Left cardiac atrium (tissue), 1 donor: ENCODE measurements around a stretch of chr2.

- PRO-cap = no peak
Measured at GRCh38 chr2:241091089-241091808, 10.8 kb downstream of the MTERF4 start.

DNA sequence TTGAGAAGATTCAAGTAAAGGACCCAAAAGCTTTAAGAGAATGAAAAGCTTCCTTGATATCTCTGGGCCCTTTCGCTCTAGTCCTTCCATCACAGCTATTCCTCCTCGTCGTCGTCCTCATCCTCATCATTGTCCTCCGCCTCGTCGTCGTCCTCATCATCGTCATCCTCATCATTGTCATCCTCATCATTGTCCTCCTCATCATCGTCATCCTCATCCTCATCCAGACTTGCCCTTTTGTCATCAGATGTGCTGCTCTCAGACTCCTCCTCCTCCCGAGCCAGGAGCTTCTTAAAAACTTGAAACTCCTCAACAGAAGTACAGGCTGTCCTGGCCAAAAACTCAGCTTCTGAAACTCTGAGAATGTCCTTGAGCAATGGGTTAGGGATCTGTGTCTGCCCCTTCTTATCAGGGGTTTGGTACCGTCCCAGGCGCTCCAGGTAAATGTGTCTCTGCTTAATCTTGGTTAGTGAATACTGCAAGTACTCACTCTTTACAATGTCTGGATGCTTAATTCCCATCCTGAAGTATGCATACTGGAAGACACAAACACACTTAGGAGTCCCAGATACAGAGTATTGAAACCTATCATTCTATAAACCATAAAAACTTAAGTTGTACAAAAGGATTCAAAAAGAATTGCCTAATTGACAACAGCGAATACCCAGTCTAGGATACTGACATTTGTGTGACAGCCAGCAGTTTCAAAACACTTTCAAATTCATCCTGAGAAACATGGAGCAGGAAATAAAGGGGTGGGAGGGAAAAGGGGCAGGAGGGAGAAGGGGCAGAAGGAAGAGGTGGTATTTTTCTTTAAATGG lies 6.0 kb downstream of the MTERF4 start:
- PRO-cap = no peak

DNA sequence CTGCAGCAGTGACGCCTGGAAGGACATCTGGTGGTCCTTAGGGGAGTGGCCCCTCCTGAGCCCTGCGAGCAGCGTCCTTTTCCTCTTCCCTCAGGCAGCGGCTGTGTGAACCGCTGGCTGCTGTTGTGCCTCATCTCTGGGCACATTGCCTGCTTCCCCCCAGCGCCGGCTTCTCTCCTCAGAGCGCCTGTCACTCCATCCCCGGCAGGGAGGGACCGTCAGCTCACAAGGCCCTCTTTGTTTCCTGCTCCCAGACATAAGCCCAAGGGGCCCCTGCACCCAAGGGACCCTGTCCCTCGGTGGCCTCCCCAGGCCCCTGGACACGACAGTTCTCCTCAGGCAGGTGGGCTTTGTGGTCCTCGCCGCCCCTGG lies 35.7 kb downstream of the ANO7 start:
- PRO-cap = no peak

GRCh38 chr2:241271621-241272271 lies 43.7 kb downstream of the HDLBP start:
- PRO-cap = bidirectional peak, plus-strand start at chr2:241271990, minus-strand start at chr2:241271965

GRCh38 chr2:241331625-241331900 lies 15.8 kb downstream of the SEPTIN2 start:
- PRO-cap = no peak

DNA sequence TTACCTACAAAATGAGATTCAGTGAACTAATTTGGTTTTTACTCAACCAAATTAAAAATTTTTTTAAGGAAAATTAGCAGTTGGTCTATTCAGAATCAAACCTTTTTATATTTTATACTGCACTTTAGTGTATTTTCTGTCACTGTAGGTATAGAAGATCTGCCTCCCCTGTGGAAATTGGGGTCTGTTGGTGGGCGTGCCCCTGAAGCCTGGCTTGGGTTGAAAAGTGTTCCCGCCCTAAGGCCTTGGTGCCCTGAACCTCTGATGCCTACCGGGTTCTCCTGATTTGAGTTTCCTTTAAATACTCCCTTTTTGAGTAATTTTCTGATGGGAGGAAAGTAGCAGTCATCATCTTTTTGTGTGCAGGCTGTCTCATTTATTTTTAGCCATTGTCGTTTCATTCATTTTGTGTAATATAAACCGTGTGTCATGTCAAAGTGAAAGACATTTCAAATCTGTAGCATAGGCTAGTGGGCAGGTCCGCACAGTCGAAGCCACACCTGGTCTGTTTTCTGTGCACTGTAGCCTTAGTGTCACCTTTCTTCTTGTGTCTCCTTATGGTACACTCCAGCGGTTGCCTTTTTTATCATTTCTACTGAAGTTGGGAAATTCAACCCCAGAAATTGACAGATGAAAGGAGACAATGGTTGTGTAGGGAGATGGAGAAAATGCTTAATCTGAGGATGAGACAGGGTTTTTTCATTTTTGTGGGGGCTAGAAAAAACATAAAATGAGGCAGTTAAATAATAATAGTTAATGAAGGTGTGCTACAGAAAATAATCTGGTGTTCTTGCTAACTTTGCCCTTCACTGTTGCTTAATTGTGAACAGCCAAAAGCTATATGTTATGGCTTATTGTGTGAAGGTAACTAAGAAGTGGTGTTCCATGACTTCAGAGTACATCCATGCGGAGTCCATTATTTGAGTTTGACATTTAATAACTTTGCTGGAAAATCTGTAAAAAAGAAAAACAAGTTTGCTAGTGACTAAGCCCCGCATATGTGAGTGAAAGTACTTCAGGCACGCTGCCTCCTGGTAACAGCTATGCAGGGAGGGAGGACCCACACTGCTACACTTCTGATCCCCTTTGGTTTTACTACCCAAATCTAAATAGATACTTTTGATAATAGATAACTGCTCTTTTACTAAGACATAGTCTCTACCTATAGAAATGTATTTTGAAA lies 2.9 kb upstream of the FARP2 start:
- PRO-cap = no peak

DNA sequence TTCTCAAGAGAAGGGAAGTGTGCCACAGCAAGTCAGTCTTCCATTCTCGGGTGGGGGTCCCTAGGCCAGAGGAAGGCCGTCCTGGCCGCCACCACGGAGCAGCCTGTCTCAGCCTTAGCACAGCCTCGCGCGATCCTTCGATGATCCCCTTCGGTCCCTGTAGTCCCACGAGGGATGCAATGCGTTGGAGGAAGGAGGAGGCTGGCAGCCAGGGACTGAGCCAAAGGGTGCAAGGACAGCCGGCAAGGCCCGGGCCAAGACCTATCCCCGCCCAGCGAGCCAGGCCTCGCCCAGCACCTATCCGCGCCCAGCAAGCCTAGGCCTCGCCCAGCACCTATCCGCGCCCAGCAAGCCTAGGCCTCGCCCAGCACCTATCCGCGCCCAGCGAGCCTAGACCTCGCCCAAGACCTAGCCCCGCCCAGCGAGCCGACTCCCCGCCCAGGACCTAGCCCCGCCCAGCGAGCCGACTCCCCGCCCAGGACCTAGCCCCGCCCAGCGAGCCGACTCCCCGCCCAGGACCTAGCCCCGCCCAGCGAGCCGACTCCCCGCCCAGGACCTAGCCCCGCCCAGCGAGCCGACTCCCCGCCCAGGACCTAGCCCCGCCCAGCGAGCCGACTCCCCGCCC lies 787 bp upstream of the FARP2 start:
- PRO-cap = unidirectional peak, minus-strand start at position 410 of the sequence

- PRO-cap = no peak
Measured at GRCh38 chr2:241399729-241400821, 44.0 kb downstream of the FARP2 start.

DNA sequence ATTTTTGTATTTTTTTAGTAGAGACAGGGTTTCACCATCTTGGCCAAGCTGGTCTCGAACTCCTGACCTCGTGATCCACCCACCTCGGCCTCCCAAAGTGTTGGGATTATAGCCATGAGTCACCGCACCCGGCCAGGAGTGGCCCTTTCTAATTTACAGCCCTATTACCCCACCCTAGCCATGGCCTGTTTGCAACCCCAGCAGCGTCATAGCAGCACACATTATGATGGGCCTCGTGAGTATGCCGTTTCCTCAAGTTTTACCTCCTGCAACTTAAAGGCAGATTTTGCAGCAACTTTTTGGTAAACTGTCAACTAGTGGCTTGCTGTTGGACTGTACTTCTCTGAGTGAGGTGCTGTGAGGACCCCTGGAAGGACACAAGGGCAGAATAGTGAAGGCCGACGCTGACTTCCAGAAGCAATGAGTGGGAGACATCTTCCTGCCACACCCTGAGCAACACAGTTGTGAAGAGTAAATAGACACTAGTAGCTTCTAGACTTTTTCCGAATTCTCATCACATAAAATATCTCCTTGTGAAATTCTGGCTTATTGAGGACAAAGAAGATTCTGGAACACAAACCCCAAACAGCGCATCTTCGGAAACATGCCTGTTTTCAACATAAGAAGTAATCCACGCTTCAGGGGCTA lies 54.3 kb downstream of the STK25 start:
- PRO-cap = no peak

GRCh38 chr2:241552676-241553052 lies 5.9 kb upstream of the BOK start:
- PRO-cap = no peak

DNA sequence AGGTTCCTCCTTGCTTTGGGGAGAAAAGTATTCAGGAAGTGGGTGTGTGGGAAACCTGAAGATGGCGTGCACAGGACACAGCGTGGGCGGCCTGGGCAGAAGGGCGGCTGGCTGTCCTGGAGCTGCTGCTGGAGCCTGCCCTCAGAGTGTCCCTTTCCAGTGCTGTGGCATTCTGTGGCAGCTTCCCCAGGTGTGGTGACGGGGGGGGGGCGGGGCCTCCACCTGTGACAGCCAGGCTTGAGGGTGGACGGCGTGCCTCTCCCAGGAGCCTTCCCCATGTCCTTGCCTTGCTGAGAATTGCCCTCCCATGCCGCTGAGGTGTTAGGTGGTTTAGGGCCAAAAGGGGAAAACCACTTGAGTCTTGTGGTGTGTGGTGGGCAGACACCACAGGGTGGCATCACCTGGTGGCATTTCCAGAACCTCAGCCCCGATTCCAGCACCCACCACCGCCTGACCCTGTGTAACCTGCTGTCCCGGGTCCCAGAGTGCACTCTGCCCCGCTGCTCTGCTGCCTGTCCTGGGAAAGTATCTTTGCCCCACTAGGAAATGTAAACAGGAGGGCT lies 13.7 kb downstream of the DTYMK start:
- PRO-cap = no peak

GRCh38 chr2:241767842-241769005 lies 8.4 kb upstream of the GAL3ST2 start:
- PRO-cap = no peak

DNA sequence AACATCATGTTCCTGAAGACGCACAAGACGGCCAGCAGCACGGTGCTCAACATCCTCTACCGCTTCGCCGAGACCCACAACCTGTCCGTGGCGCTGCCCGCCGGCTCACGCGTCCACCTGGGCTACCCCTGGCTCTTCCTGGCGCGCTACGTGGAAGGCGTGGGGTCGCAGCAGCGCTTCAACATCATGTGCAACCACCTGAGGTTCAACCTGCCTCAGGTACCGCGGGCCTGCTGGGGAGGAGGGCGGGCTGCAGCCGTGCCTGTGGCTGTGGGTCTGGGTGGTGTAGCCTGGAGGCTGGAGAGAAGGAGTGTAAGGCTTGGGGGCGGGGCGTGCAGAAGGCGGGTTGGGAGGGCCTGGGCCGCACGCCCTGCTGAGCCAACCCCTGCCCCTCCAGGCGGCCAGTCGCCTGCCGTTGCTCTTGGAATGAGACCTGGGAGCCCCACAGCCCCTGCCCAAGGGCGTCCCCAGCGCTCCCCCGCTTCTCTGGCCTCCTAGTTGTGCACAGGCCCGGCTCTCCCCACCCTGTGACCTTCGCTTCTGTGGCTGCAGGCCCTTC lies 7.1 kb upstream of the NEU4 start:
- PRO-cap = no peak

DNA sequence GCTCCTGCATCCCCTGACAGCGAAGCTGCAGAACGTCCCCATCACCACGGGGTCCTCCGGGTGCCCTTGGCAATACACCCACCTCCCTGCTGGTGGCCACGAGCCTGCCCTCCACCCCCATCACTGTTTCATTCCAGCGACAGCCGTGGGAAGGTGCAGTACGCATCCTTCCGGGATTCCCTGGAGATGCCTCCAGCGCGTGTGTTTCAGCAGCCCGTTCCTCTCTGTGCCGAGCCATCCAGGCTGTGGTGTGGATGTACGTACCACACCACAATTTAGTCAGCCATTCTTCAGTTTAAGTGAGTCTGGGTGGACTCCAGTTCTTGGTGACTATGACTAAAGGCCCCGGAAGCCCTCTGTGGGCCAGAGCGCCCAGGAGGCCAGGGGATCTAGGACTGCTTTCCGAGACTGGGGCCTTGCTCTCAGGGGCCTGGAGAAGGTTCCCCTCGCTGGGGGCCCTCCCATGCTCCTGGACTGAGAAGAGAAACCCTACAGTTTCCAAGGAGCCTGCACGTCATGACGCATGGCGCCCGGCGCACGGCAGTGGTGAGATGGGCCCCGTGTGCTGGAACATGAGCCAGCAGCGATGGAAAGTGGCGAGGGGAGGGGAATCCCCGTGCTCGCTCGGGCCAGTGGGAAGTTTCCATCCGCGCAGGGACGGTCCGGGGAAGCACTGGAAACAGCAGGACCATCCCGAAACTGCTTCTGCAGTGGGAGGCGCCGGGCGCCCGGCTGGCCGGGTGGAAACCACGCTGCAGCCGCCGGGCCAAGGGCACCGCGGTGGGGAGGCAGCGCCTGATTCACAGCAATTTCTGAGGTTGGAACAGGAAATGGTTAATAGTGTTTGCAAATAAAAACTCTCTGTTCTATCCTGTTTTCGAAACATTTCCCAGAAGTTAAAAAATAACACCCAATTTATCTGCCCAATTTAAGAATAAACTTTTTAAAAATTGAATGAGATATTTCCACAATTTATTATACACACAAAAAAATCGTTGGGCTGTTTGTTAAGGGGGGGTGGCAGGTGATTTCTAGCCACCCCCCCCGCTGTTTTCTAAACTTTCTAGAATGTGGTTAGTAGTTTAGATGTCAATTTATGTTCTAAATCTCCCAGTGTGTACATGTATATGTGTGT lies 4.8 kb upstream of the PDCD1 start:
- PRO-cap = no peak

- PRO-cap = no peak
Measured at GRCh38 chr2:241868452-241869145, 930 bp upstream of the RTP5 start.

- PRO-cap = no peak
Measured at GRCh38 chr2:241997553-241998121, 97.4 kb upstream of the FAM240C start.